Suprapubic skin (tissue), 4 donors: Measurements from ENCODE around the gene PREX1.

DNA sequence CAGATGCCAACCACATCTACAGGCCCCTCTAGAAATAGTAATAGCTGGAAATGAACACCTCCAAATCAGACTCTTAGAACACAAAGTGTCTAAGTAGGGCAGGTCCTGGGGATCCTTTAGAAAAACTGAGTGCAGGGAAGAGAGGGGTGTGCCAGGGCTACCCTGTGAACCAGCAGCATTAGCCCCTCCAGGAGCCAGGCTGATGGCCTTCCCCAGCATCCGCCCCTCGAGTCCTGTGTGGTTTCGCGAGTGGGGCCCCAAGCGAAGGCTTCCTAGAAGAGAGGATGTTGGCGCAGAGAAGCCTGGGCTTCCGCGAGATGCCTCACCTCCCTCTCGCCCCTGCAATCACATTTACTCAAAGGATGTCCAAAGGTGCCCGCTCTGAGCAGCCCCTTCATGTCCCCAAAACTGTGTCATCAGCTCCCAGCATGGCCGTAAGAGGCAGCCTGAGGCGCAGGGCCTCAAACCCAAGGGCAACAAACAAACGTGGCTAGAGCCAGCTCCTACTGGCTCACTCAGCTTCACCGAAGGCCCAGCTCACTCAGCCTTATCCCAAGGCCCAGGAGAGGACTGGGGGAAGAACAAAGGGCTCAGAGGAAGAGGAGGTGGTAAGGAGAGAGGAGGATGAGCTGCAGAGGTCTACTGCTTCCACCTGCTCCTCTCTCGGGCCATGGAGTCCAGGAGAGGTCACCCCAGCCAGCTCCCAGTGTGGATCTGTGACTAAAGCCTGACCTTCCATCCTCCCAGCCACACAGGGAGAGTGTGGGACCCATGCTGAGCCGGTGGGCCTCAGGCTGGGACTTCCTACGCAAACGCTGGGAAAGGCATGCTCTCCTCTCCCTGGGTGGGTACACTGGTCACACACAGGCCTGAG, 111.6 kb downstream of the PREX1 start:
- PRO-cap: no peak
- RAMPAGE, long total RNA, 4 experiments: no peak in any of the 4 experiments

- PRO-cap: no peak
- RAMPAGE, long total RNA, 4 experiments: no peak in any of the 4 experiments
Measured at GRCh38 chr20:48737283-48738136, 90.3 kb downstream of the PREX1 start.

- PRO-cap: no peak
- RAMPAGE, long total RNA, 4 experiments: no peak in any of the 4 experiments
Measured at GRCh38 chr20:48761194-48761894, 66.5 kb downstream of the PREX1 start.

DNA sequence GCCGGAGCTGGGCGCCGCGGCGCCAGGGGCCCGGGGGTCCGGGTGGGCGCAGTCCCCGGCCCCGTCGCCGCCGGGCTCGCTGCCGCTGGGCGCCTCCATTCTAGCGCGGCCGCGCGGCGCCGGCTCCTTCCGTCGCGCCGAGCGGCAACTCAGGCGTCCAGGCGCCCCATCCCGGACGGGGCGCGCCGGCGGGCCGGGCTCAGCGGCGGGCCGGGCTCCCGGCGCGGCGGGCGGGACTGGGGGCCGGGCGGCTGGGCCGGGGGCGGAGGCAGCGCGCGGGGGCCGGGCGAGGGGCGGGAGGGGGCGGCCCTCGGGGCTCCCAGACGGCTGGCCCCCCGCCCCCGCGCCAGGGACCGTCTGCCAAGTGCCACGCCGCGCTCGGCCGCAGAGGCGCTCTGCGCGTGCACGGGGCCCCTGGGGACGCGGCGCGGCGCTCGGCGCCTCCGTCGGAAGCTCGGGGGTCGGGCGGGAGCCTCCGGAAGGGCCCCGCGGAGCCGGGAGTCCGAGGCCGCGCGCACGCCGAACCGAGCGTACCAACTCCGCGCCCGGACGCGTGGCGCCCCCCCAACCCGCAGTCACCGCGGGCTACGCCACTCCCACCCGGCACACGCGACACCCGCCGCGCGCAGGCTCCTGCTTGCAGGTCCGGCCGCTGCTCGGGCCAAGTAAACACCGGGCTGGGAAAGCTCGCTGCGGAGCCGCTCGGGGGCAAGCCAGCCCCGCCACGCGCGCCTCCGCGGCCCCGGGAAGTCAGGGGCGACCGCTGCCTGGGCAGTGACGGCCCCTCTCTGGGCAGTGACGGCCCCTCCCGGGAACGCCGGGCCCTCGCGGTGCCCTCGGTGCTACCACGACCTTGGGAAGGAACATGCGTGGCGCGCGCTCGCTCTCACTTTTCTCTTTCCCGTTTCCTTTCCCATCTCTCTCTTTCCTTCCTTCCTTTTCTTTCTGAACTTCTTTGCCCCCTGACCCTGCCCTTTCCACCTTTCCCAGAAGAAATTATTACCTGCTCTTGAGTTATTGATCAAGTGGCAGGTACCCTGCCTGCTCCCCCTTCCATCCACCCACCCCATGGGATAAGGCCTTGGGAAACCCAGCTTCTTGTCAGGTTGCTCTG, at the start of gene PREX1:
Gene PREX1 (minus strand): TSS at position 238 of the 1,114 bp plus-strand sequence.
- PRO-cap: no peak
- RAMPAGE, long total RNA, 4 experiments: no peak in any of the 4 experiments

DNA sequence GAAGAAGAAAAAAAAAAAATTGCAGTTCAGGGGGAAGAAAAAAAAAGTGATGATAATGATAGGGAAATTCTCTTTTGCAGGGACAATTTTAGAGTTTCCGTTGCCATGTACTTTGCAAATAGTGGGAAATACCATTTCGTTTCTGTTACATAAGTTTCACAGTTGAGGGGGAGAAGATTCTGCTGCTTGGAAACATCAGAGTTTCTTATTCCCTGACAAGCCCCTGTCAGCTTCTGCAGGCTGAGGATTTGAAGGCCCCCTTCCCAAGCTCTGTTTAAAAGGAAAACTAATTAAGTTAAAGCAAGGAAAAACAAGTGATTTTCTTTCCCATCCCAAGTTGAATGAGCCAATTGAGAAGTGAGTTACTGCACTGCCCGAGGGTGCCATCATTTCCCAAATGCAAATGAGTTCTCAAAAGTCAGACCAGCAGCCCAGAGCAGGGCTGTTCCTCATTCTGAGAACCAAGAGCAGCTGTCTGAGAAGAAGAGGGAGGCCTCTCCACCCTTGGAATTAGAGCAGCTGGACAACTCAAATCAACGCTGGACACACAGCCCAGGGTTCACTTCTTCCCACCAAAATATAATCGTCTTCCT, 4.4 kb upstream of the PREX1 start:
- PRO-cap: no peak
- RAMPAGE, long total RNA, 4 experiments: no peak in any of the 4 experiments

DNA sequence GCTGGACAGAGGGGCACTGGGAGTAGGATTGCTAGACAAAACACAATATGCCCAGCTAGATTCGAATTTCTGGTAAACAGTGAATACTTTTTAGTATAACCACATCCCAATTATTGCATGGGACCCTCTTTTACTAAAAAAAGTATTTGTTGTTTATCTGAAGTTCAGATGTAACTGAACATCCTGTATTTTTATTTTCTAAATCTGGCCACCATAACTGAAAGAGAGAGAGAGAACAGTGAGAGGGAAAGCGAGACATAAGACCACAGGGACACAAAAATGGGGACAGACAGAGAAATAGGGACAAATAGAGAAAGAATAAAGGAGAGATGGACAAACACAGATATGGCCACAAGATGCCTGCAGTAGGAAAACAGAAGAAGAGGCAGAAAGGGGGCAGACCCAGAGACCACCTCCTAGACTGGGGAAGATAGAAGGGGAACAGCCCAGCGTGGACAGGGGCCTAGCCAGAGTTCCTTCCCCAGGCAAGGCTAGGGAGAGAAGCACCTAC, 7.7 kb upstream of the ARFGEF2 start:
- PRO-cap: no peak
- RAMPAGE, long total RNA, 4 experiments: no peak in any of the 4 experiments

- PRO-cap: no peak
- RAMPAGE, long total RNA, 4 experiments: start-site peak on the plus strand in 1 of 4 experiments, at chr20:48930692-48931170 at its widest, 19 to 26 reads per replicate
Measured at GRCh38 chr20:48930382-48931492, 9.2 kb downstream of the ARFGEF2 start.

DNA sequence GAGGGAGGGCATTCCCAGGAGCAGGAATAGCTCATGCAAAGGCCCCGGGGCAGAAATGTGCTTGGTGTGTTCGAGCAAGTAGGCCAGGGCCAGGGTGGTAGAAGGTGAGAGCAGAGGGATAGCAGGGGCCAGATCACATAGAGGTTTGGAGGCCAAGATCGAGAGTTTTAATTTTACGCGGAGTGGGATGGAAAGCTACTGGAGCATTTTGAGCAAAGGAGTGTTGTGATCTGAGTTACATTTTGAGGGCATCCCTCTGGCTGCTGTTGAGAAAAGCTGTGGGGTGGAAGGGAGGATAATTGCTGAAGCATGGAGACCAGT, 10.1 kb downstream of the ARFGEF2 start:
- PRO-cap: no peak
- RAMPAGE, long total RNA, 4 experiments: no peak in any of the 4 experiments

DNA sequence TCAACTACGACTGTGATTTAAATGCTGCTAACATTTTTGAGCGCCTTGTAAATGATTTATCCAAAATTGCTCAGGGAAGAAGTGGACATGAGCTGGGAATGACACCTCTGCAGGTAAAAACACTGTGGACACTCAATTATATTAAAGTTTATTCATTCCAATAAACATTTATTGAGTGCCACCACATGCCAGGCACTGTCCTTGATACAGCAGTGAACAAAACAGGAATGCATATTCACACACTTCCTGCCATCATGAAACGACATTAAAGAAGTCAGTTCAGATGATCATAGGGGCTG, 51.6 kb downstream of the ARFGEF2 start:
- PRO-cap: no peak
- RAMPAGE, long total RNA, 4 experiments: no peak in any of the 4 experiments

GRCh38 chr20:48975863-48976316, 54.4 kb downstream of the ARFGEF2 start:
- PRO-cap: no peak
- RAMPAGE, long total RNA, 4 experiments: no peak in any of the 4 experiments

DNA sequence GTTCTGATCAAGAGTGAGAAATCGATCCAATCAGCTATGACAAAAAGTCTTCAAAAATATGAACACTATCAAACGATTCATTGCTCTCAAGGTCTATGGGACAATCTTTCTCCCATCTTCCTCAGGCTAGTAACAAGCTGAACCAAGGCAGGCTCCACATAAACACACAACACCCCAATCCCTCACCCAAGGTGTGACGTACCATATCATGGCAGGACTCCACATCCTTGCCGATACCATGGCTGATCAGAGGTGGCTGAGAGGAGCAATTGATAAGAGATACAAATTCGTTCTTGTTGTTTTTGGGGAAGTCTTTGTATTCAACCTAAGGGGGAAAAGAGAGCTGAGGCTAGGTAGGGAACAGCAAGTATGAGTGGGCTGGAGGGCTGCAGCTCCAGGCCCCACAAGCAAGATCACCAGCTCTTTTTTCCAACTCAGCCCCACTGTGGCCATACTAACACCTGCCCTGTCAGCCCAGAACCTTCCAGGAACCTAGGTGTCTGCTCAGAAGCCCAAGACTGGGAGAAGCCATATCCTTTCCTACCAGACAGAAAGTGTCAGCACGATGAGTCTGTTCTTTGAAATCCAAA, 70.9 kb downstream of the CSE1L start:
- PRO-cap: no peak
- RAMPAGE, long total RNA, 4 experiments: no peak in any of the 4 experiments

- PRO-cap: no peak
- RAMPAGE, long total RNA, 4 experiments: no peak in any of the 4 experiments
Measured at GRCh38 chr20:49153719-49154102, 34.4 kb downstream of the STAU1 start.

DNA sequence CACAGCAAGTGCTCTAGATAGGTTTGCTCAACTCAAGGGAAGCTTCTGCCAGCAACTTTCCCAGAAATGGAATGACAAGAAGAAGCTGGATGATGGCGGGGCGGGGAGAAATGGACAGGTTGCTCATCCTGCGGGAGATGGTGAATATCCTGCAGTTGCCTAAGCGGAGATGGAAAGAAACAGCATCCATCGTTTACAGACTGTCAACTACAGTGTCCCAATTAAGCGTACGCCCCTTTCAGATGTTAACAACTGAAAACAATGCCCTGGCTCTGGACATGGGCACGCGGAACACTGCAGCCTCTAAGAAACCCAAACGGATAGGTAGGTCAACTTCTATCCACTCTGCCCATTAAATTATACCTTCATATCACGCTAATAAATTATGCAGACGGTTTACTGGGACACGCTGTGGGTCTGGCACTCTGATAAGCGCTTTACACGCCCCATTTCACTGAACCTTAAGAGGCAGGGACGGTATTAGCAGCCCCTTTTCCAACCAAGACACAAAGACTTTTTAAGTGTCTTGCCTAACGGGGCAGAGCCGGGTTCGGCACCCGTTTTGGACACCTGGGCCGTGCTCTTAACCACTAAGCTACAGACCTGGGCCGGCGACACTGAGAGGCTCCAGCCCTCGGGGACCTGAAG, 890 bp downstream of the STAU1 start:
- PRO-cap: no peak
- RAMPAGE, long total RNA, 4 experiments: no peak in any of the 4 experiments

GRCh38 chr20:49233882-49234182, 14.6 kb downstream of the DDX27 start:
- PRO-cap: no peak
- RAMPAGE, long total RNA, 4 experiments: no peak in any of the 4 experiments

DNA sequence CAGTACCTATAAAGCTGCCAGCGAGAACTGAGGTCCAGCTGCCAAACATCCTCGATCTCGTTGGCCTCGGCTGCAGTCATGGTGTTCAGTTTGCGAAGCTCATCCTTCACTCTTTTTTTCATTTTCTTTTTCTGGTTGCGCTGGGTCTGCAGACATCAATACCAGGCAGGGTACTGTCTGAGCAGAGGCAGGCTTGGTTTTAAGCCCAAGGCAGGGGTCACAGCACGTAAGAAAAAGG, 22.1 kb downstream of the ZNFX1 start:
- PRO-cap: no peak
- RAMPAGE, long total RNA, 4 experiments: no peak in any of the 4 experiments

- PRO-cap: no peak
- RAMPAGE, long total RNA, 4 experiments: no peak in any of the 4 experiments
Measured at GRCh38 chr20:49352821-49353173, 74.9 kb upstream of the ZNFX1 start.

- PRO-cap: no peak
- RAMPAGE, long total RNA, 4 experiments: no peak in any of the 4 experiments
Measured at GRCh38 chr20:49395094-49395850, 87.2 kb downstream of the KCNB1 start.

DNA sequence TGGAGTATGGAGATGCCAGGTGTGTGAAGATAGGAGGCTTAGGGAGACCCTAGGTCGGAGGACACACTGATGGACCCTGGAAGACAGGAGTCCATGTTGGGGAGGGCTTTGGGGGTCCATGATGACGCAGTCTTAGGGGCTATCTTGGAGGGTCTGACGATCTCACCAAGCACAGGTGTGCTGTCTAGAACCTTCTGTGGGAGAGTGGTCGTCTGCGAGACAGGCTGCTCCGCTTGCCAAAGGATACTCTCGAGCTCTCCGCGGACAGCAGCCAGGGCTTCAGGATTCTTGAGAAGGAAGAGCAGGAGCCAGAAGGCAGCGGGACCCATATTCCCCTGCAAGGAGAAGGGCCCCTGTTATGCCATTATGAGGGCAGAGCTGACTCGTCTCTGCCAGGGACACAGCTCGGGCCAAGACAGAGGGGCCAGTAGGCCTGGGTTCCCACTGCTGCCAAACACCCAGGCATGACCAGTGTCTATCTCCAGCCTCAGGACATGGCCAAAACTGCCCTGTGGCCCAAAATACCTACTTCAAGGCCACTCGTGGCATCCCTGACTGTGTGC, 31.7 kb upstream of the KCNB1 start:
- PRO-cap: no peak
- RAMPAGE, long total RNA, 4 experiments: no peak in any of the 4 experiments

GRCh38 chr20:49579844-49580581, 12.1 kb upstream of the PTGIS start:
- PRO-cap: no peak
- RAMPAGE, long total RNA, 4 experiments: no peak in any of the 4 experiments

DNA sequence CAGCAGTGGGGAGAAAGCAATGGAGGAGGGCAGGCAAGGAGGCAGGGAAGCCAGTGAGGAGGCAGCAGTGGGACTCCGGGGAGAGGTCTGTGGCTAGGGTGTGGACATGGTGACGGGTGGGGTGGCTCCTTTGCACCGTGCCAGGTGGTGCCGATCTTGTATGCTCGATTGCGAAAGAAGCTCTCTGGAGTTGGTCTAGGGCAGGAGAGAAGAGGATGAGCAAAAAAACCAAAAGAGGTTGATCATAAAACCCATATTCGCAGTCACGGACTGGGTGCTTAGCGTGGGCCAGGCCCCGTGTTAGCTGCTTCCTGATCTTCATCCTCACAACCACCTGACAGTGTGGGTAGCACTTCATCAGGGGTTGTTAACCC, 16.8 kb upstream of the PTGIS start:
- PRO-cap: no peak
- RAMPAGE, long total RNA, 4 experiments: no peak in any of the 4 experiments